ENCODE data around the gene C17orf67.

GRCh38 chr17:55446929-55447360 lies 25.3 kb upstream of the MMD start:
- RRBS, 2 experiments: no CpG with 5 or more reads among the region's 1 CpG
CAGE:
- cytosol, long polyA minus RNA: no peak
- cytosol, long polyA plus RNA: no peak
- long polyA plus RNA: no peak
- nucleus, long polyA minus RNA: no peak
- nucleus, long polyA plus RNA: no peak

DNA sequence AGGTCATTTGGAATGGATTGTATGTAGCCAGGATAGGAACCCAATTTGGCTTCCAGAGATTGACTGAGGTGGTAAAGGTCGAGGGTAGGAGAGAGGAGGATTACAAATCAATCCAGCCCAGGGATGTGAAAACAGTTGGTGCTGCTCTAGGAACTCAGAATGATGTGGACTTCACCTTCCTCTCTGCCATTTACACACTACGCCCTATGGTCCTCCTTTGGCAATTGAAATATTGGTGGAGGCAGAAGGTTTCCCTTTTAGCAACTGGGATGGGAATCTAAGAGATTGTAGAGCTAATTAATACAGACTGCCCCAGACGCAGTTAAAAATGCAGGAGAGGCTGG lies 108.5 kb upstream of the MMD start:
- RRBS, 2 experiments: no CpG with 5 or more reads among the region's 3 CpGs
CAGE:
- cytosol, long polyA minus RNA: no peak
- cytosol, long polyA plus RNA: no peak
- long polyA plus RNA: no peak
- nucleus, long polyA minus RNA: no peak
- nucleus, long polyA plus RNA: no peak

DNA sequence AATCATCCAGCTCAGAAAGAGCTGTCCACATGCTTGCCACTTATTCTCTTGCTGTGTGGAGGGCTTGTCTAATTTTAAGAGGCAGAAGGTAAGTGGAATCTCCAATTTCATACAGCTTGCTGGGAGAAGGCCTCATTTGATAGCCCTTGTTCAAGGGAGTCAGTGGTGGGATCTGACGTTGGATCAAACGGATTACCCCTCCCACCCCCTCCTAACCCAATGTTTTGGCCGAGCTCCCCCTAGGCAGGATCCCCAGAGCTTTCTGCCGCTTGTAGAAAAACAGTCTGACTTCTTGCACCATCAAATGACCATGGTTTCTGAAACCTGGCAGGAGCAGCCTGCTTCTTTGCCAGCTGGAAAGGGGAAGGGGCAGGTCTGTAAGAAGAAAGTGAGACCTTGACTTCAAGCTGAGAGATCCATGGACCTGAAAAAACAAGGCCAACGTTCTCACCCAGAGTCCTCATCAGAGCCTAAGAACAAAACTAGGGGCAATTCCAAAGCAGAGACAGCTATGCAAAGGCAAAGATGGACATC lies 146.2 kb upstream of the MMD start:
- RRBS, 2 experiments: no CpG with 5 or more reads among the region's 5 CpGs
CAGE:
- cytosol, long polyA minus RNA: no peak
- cytosol, long polyA plus RNA: no peak
- long polyA plus RNA: no peak
- nucleus, long polyA minus RNA: no peak
- nucleus, long polyA plus RNA: no peak

DNA sequence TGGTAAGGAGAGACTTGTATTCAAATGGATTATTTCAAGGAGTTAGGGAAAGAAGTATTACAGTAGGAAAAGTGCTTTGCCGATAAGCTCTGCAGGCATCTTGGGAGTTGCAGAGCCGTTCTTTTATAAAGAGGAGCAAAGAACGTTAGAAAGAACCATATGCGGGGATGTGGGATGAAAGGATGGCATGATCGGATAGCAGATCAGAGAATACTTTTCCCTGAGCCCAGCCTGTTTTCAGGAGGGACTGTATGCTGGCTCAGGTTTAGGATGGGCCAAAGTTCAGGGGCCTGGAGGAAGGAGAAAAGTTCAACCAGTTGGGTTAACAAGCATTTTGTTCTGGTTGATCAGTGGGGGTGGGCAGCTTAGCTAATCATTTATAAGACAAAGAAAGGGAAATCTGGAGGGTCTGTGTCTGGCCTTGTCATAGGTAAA lies 11.1 kb downstream of the PCTP start:
- RRBS, 2 experiments: no CpG with 5 or more reads among the region's 5 CpGs
CAGE:
- cytosol, long polyA minus RNA: no peak
- cytosol, long polyA plus RNA: no peak
- long polyA plus RNA: no peak
- nucleus, long polyA minus RNA: no peak
- nucleus, long polyA plus RNA: no peak

DNA sequence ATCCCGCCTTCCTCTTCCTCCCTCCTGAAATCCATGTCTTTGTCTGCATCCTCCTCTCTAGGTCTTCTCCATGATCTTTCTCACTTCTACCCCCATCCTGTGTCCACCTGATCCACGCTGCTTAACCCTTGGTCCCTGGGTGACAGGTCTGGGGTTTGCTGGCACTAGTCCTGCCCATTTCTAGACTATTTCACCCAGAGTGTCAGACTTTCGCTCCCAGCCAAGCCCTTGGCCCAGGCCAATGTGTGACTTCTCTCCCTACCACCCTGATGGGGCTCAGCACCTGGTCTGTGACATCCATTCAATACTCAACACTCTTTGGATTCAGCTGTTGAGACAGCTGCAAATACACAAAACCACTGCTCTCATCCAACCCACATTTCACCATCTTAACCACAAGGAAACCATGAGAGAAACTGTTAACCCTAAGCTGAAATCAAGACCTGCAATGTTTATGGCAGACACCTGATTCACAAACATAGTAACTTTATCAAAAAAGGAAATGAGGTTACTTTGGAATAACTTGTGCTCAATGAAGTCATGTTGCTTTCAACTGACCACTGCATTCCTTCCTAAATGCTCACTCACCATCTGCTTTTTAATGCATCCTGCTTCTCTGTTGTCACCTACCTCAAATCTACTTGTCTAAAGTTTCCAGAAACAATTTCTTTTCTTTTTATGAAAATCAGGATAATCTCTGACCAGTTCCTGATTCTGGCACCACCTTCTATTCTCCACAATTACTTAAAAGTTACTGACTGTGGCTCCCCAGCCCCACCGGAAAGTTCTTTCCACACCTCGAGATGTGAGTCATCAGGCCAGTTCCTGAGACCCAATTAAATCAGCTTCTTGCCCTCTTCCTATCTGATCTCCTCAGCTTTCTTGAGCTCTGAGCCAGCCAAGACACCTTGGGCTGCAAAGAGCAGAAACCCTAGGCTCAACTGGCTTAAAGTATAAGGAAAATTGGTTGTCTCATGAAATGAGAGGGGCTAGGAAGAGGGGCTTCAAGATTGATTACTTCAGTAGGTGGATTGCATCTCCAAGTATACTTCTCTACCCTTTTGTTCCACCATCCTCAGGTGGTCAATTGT lies 88.2 kb downstream of the NOG start:
- RRBS, 2 experiments: no CpG with 5 or more reads among the region's 5 CpGs
CAGE:
- cytosol, long polyA minus RNA: no peak
- cytosol, long polyA plus RNA: no peak
- long polyA plus RNA: no peak
- nucleus, long polyA minus RNA: no peak
- nucleus, long polyA plus RNA: no peak

GRCh38 chr17:56707590-56708045 lies 114.1 kb downstream of the NOG start:
- RRBS, 2 experiments: no CpG with 5 or more reads among the region's 17 CpGs
CAGE:
- cytosol, long polyA minus RNA: no peak
- cytosol, long polyA plus RNA: no peak
- long polyA plus RNA: no peak
- nucleus, long polyA minus RNA: no peak
- nucleus, long polyA plus RNA: no peak

- RRBS, 2 experiments: 1 to 2% methylated on average over 17 to 31 of the region's 111 CpGs
CAGE:
- cytosol, long polyA minus RNA: start-site peak on the minus strand at chr17:56833861-56833920, 98 reads
- cytosol, long polyA plus RNA: no peak
- long polyA plus RNA: no peak
- nucleus, long polyA minus RNA: no peak
- nucleus, long polyA plus RNA: start-site peak on the minus strand at chr17:56833860-56833933, 70 and 138 reads in 2 replicates
Observed at GRCh38 chr17:56832872-56833977, at the start of gene C17orf67. Gene C17orf67, minus strand, starts transcription at chr17:56833920.

GRCh38 chr17:56885227-56886017 lies 28.4 kb downstream of the TRIM25 start:
- RRBS, 2 experiments: no CpG with 5 or more reads among the region's 6 CpGs
CAGE:
- cytosol, long polyA minus RNA: no peak
- cytosol, long polyA plus RNA: no peak
- long polyA plus RNA: no peak
- nucleus, long polyA minus RNA: no peak
- nucleus, long polyA plus RNA: no peak

- RRBS, 2 experiments: no CpG with 5 or more reads among the region's 14 CpGs
CAGE:
- cytosol, long polyA minus RNA: no peak
- cytosol, long polyA plus RNA: no peak
- long polyA plus RNA: no peak
- nucleus, long polyA minus RNA: no peak
- nucleus, long polyA plus RNA: no peak
Observed at GRCh38 chr17:56897228-56898229, 16.3 kb downstream of the TRIM25 start.

- RRBS, 2 experiments: no CpG with 5 or more reads among the region's 12 CpGs
CAGE:
- cytosol, long polyA minus RNA: no peak
- cytosol, long polyA plus RNA: no peak
- long polyA plus RNA: no peak
- nucleus, long polyA minus RNA: no peak
- nucleus, long polyA plus RNA: no peak
Observed at GRCh38 chr17:56949894-56950507, 10.8 kb downstream of the COIL start.

GRCh38 chr17:56985468-56985695 lies 7.5 kb downstream of the SCPEP1 start:
- RRBS, 2 experiments: no CpG with 5 or more reads among the region's 4 CpGs
CAGE:
- cytosol, long polyA minus RNA: no peak
- cytosol, long polyA plus RNA: no peak
- long polyA plus RNA: no peak
- nucleus, long polyA minus RNA: no peak
- nucleus, long polyA plus RNA: no peak

DNA sequence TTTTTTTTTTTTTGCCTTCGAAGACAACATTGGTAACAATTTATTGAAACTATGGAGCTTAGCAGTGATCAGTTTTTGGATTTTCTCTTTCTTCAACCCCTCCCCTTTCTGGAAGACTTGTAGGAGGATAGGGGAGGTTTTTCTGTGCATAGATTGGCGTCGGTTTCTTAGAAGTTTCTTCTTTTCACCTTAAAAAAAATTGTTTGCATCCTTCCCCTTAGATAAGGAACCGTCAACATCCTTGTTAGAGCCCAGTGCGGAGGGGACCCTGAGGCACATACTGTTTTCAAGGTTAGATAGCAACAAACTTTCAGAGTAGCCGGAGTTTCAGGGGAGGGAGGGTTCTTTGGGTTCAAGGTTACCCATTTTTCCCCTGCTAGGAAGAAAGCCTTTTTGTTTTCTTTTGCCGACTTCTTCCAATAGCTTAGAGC lies 28.6 kb downstream of the MSI2 start:
- RRBS, 2 experiments: no CpG with 5 or more reads among the region's 7 CpGs
CAGE:
- cytosol, long polyA minus RNA: no peak
- cytosol, long polyA plus RNA: no peak
- long polyA plus RNA: no peak
- nucleus, long polyA minus RNA: start-site peak on the plus strand centred at position 336 of the sequence, 12 bp wide, 45 reads
- nucleus, long polyA plus RNA: no peak

DNA sequence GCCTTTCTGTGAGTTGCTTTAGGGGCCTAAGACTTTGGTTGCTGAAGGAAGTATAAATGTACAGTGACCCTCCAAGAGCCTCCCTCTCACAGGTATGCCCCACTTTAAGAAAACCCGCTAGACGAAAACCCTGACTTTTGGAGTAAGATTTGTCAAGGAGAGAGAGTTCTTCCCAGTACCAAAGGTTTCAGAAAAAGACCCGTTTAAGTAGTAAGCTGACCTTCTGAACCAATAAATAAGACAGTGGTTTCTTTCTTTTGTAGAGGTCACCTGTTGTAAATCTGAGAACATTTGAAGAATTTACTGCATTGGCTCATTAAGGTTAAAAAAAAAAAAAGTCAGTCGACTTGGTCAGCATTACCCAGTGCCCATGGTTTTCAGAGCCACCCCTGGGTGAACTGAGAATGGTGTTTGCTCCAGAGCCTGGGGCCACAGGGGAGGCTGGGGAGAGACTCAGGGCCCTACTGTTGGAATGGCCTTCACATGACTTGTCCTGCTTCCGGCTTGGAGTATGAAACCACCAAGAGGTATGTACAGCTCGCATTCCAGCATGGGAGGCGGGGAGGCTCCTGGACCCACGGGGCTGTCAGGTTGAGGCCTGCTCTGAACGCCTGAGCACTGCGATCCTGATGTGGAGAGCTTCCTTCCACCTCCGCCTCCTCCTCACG lies 36.6 kb downstream of the MSI2 start:
- RRBS, 2 experiments: no CpG with 5 or more reads among the region's 12 CpGs
CAGE:
- cytosol, long polyA minus RNA: no peak
- cytosol, long polyA plus RNA: no peak
- long polyA plus RNA: no peak
- nucleus, long polyA minus RNA: no peak
- nucleus, long polyA plus RNA: no peak

DNA sequence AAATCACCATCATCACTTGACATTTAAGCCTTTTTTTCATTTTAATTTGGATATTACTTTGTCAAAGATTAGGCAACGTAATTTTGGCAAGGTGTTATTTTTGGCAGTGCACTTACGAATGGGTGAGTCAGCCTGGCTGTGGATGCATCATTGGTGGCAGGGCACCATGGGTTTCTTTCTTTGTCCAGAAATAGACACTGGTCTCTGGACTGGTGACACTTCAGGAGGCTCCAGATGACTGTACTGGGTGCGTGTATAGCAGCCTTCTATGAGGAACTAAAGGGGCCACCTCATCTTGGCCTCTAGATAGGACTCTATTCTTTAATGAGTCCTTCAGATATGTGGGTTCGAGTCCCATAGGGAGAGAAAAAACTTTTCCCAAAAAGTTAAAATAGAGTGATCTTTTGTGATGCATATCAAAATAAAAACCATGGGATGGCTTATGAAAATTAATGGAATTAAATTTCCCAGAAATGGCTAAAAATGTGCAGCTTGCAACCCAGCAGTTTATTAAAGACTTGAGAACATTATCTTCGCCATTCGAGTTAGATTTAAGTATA lies 166.5 kb downstream of the MSI2 start:
- RRBS, 2 experiments: no CpG with 5 or more reads among the region's 6 CpGs
CAGE:
- cytosol, long polyA minus RNA: no peak
- cytosol, long polyA plus RNA: no peak
- long polyA plus RNA: no peak
- nucleus, long polyA minus RNA: start-site peak on the plus strand centred at position 340 of the sequence, 55 bp wide, 22 reads
- nucleus, long polyA plus RNA: no peak

- RRBS, 2 experiments: no CpG with 5 or more reads among the region's 24 CpGs
CAGE:
- cytosol, long polyA minus RNA: no peak
- cytosol, long polyA plus RNA: no peak
- long polyA plus RNA: no peak
- nucleus, long polyA minus RNA: no peak
- nucleus, long polyA plus RNA: no peak
Observed at GRCh38 chr17:57445559-57446771, 189.6 kb downstream of the MSI2 start.

- RRBS, 2 experiments: 96% methylated on average over 4 of the region's 9 CpGs; no CpG with 5 or more reads in 1 of the 2 experiments
CAGE:
- cytosol, long polyA minus RNA: no peak
- cytosol, long polyA plus RNA: no peak
- long polyA plus RNA: no peak
- nucleus, long polyA minus RNA: no peak
- nucleus, long polyA plus RNA: no peak
Observed at GRCh38 chr17:57519284-57519760, 225.8 kb downstream of the CCDC182 start.

DNA sequence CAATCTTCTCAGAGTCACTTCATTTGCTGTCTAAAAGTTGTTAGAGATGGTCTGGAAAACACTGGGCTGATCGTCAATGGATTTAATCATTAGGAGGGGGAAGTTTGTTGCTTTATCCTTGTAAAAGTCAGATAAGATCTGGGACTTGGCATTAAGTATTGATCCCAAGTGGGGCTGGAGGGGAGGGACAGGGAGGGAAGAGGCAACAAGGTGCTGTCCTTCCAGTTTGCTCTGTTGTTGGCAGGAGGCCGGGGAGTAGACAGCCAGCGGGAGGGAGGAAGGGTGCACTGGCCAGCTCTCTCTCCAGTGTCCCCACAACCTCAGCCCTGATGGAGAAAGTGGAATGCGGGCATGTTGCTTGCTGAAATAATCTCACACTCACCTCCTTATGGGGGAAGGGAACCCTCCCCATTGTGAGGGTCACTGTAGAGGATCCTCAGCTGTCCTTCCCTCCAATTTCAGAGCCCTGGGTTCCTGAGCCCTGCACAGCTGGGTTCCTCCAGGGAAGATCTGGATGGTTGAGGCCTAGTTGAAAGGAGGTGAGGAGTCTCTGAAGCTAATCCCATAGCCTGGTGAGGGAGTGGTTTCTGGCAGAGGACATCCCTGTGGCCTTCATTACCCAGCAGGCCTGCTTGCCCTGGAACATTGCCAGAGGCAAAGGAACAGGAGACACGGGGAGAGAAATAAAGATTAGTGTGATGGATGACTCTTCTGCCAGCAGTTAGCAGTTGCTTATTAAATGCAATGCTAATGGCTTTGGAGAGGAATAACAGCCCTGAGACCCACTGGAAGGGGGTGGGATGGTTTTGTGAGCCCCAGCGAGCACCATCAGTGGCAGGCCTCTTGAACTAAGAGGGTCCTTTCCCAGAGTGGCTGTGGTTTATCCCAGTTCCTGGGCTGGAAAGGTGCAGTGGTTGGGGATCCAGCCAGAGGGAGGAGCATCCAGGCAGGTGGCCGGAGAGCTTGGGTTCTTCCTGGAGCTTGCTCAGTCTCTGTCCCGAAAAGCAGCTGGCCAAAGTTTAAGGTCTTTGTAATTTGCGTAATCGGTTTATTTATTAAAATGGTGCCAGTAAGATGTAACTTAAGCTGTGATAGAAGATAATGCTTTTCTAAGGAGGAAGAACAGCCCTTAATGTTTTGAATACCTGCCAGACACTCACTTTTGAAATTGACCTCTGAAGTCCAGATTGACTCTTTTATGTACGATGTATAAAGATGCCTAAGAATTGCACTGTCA lies 209.9 kb downstream of the CCDC182 start:
- RRBS, 2 experiments: no CpG with 5 or more reads among the region's 11 CpGs
CAGE:
- cytosol, long polyA minus RNA: no peak
- cytosol, long polyA plus RNA: no peak
- long polyA plus RNA: no peak
- nucleus, long polyA minus RNA: no peak
- nucleus, long polyA plus RNA: no peak

DNA sequence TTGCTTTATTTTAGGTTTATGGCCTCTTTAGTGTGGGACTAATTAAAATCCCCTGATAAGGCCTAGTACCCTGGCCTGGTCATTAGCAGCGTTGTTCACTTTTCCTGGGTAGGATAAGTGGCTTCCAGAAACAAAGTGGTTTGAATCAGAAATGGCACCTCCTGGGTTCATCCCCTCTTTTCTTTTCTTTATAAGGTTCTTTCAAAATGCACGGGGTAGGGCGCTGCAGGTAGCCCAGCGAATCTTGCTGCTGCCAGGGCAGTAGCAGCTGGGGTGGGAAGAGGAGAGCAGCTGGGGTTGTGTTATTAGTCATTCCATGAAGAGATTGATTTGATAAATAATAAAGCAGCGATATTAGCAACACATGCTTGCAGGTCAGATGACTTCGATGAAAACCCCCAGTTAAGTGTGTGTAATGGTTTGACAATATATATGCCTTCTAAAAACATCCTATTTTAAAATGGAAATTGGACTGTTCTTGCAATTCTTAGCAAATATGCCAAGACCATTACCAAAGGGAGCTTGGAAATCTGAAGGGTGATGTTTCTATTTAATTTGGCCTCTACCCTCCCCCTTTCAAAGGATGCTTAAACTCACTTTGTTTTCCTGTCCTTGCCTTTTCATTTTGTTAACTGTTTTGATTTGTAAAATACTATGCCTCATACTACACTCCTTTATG lies 200.7 kb downstream of the CCDC182 start:
- RRBS, 2 experiments: no CpG with 5 or more reads among the region's 6 CpGs
CAGE:
- cytosol, long polyA minus RNA: no peak
- cytosol, long polyA plus RNA: no peak
- long polyA plus RNA: no peak
- nucleus, long polyA minus RNA: no peak
- nucleus, long polyA plus RNA: no peak

GRCh38 chr17:57569942-57570311 lies 175.2 kb downstream of the CCDC182 start:
- RRBS, 2 experiments: no CpG with 5 or more reads among the region's 8 CpGs
CAGE:
- cytosol, long polyA minus RNA: no peak
- cytosol, long polyA plus RNA: no peak
- long polyA plus RNA: no peak
- nucleus, long polyA minus RNA: no peak
- nucleus, long polyA plus RNA: no peak

- RRBS, 2 experiments: no CpG with 5 or more reads among the region's 6 CpGs
CAGE:
- cytosol, long polyA minus RNA: no peak
- cytosol, long polyA plus RNA: no peak
- long polyA plus RNA: no peak
- nucleus, long polyA minus RNA: no peak
- nucleus, long polyA plus RNA: no peak
Observed at GRCh38 chr17:57603967-57604430, 141.1 kb downstream of the CCDC182 start.

Data from HepG2 (cell line).